Peripheral blood mononuclear cell (primary cell): Measurements from ENCODE around the gene ATP6V0A4.

DNA sequence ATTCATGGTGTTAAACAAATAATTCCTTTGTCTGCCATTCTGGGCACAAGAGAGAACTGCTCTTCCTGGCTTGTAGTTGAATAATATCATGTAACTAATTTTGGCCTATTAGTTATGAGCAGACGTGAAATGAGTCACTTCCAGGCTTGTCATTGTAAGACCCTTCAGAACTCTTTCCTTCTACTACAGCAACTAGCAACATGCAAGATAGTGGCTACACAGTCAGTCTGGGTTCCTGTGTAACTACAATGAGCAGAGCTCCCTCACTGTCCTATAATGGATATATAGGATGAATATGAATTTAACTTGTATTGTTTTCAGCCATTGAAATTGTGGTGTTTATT lies 2.8 kb upstream of the MTPN start:
- PRO-cap, 8 experiments = peak in 1 of 8 experiments; most common plus-strand start position 225 of the sequence (in 1)

DNA sequence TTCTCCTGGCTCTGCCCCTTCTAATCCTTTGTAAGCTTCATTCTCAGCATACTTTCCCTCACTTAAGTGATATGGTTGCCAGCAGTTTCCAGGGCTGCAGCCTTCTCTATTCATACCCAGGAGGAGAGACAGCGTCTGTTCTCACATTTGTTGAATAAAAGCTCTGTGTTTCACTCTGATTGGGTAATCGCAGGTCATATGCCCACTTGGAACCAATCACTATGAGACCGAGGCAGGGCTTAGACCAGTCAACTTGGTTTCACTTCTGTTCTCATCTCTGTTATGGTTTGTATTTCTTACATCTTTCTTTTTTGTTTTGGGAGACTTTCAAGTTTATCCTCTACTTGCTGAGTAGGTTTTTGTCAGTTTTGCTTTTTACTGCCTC lies 109.6 kb upstream of the MTPN start:
- PRO-cap, 8 experiments = peak in 6 of 8 experiments; most common minus-strand start position 130 of the sequence (in 6)

DNA sequence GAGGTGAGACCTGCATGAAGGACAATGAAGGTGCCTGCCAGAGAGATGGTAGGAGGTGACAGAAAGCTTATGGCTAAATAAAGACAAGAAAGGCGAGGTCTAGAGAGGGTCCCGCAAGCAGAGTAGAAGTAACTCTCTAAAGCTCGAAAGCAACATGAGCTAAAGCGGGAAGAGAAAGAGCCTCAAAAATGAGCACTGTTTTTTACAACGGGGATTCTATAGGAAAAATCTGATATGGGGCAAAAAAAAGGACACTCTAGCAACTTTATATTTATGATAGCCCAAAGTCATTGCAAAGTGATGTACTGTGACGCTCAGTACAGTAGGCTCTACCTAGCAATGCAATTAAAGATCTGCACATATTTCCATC lies 91.9 kb upstream of the PTN start:
- PRO-cap, 8 experiments = no peak in any of the 8 experiments

DNA sequence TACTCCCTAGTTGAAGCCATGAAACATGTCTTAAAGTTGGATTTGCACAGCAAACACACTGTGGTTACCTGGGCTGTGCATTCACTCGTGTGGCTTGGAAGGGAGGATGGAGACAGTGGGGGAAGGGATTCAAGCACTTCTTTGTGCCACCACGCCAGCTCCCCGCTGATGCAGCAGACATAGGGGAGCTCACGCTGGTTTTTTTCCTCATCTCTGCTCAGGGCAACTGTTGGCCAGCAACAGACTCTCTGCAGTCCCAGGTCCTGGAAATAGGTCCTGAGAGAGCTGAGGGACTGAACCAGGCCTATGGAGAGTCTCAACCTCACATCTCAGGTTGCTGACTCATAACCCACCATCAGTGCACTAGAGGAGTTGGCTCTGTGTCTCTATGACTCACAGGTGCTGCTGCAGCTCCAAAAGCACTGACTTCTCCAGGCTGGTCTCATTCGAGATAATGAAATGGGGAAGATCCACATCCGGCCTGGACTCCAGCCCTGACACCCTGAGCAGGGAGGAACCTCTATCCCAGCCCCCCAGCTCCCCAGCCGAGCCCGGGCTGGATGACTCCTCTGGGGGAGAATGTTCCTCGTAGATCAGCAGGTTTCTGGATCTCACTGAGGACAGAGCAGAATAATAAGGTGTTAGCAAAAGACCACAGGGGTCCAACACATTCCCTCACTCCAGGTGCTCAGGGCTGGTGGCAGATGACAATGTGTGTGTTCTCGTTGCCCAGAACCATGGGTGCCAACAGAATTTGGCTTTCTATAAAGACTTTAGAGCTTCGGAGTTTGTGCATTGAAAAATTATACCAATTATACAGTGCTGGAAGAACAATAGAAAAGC lies 35.5 kb upstream of the DGKI start:
- PRO-cap, 8 experiments = no peak in any of the 8 experiments

DNA sequence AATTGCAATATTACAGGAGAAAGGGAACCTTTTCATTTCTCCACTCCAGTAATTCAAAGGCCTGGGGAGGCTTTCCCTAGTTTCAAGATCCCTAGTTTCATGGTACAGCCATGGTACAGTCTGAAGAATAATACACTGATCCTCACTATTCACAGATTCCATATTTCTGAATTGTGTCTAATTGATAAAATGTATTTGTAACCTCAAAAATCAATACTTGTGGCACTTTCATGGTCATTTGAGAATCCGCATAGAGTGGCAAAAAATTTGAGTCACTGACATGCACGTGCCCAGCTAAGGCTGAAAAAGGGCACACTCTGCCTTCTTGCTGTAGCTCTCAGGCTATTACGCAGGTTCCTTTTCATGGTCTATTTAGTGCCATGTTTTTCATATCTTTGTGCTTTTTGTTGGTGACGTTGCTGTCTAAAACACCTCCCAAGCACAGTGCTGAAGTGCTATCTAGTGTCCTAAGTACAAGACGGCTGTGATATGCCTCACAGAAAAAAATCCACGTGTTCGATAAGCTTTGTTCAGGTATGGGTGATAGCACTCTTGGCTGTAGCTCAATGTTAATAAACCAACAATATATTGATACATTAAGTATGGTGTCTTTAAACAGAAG lies 51.0 kb downstream of the CREB3L2 start:
- PRO-cap, 8 experiments = no peak in any of the 8 experiments

DNA sequence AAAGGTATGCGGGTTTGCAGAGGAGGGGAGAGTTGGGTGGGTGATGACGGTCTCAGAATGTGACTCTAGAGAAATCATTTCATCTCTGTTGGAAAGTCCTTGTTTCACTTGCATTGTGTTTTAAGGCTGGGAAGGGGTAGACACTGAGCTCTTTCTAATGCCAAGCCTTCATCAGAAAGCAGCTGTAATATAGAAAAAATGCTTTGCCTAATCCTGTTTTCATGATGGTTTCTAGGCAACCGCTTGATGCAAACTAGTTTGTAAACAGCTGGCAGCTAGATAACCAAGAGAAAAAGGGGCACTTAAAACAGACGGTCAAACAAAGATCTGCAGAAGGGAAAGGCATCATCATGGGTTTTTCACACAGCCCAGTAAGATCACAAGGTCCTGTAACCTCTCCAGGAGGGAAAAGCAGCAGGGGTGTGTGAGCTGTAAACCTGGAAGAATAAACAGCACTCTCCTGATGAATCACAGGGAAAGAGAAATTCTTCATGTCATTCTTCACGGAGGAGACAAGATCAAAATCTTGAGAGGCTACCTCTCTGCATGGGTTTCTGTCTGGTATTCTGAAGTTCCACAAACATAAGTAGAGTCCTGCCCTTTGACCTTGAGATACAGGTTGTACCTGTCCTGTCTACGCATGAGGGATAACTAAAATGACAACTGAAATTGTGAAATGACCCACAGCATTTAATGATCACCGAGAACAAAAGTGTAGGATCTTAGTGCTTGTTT lies 48.2 kb downstream of the CREB3L2 start:
- PRO-cap, 8 experiments = no peak in any of the 8 experiments

DNA sequence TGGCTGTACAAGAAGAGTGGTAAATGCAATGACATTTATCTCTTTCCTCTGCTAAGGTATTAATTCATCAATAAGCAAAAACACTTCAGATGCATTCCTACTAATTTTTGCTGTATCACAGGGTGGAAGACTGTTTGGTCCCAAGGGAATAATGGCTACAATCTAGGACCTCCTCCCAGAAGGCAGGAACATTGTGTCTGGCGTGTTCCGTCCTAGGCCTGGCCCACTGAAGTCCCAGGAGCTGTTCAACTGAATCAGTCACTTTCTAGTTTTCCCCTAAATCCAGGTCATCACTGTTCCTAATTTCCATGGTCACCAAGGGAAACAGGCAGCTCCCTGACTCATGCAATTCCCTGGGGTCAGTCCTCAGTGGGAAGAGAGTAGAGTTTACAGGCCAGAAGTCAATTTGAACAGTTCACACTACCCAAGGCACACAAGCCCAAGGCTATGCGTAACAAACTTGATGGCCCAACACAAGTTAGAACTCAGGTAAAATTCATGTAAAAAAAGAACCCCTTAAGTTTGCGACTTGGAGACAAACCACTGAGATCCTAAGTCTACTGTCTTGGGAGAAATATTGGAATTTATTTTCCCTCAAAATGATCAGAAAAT lies 44.0 kb downstream of the CREB3L2 start:
- PRO-cap, 8 experiments = no peak in any of the 8 experiments

DNA sequence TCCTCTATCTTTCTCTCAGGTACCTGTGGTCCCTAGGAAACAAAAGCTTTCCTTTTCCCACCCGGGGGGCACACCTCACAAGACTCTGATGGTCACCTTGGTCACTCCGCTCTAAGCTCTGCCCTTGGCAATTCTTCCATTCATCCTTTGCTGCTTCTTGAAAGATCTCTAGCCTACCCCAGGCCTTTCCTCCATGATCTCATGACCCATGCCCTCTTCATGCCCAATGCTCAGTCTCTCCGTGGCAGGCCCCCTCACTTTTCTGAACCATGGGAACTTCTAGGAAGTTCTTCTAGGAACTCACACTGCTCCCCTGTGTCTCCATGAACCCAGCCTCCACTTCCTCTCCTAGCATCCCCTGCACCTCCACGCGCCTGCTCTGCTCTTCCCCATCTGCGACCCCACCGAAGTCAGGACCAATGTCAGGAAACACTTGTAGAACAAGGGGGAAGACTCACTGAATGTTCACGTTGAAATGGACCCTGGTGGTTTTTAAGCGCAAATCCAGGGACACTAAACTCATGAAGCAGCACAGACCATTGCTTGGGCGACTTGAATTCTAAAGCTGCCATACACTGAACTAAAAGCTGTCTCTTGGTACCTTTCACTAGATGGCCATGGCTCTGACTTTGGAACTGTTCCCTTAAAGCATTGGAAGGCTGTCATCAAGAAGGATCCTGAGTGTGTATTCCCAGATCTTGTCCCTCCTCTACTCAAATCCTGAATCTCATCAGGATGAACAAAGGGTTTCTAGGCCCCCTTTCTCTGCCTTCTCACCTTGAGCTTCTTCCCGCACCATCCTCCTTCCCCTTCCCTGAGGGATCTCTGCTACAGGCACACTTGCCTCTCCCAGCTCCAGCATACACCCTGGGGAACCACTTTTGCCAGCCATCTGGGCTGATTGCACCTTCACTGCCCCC lies 40.0 kb downstream of the CREB3L2 start:
- PRO-cap, 8 experiments = no peak in any of the 8 experiments

DNA sequence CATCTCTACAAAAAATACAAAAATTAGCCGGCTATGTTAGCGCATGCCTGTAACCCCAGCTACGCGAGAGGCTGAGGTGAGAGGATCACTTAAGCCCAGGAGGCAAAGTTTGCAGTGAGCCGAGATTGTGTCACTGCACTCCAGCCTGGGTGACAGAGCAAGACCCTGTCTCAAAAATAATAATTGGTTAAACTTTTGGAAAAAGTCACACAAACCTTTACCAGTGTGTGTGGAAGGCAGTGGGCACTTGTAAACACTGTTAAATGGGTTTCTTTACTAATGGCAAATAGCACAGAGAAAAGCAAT lies 117.8 kb downstream of the SVOPL start:
- PRO-cap, 8 experiments = no peak in any of the 8 experiments

GRCh38 chr7:138665833-138666366 lies 35.3 kb downstream of the SVOPL start:
- PRO-cap, 8 experiments = no peak in any of the 8 experiments

- PRO-cap, 8 experiments = no peak in any of the 8 experiments
Measured at GRCh38 chr7:138755670-138756263, 42.0 kb upstream of the TMEM213 start.

DNA sequence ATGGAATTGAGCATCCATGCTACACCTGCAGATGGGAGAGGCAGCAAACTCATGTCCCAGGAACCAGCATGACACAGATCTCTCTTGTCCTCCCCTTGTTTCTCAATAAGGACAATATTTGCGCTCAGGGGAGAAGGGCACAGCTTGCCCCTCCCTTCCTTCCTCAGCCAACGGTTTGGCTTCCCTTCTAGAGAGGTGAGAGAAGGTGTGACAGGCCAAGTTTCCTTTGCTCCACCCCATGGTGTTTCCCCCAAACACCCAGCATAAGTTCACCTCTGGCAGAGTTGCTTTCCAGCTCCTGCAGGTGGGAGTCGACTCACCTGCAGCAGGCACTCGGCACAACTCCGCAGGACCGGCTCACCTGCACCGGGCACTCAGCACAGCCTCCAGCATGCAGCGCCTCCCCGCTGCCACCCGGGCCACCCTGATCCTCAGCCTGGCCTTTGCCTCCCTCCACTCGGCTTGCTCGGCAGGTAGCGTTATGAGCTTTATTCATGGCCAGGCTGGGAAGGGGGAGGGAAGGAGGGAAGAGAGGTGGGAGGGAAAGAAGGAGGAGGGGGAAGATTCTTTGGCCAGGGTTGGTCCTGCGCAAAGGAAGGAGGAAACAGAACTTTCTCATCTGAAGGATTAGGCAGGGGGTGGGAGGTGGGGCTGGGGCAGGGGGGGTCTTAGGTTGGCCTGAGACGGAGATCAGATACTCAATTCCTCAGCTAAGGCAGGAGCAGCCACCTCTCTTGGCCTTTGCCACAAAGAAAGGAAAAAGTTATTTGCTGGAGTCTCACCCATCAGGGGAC lies at the start of gene ATP6V0A4:
ATP6V0A4 (minus strand) TSS at position 483 of the 794 bp plus-strand sequence.
- PRO-cap, 8 experiments = no peak in any of the 8 experiments

DNA sequence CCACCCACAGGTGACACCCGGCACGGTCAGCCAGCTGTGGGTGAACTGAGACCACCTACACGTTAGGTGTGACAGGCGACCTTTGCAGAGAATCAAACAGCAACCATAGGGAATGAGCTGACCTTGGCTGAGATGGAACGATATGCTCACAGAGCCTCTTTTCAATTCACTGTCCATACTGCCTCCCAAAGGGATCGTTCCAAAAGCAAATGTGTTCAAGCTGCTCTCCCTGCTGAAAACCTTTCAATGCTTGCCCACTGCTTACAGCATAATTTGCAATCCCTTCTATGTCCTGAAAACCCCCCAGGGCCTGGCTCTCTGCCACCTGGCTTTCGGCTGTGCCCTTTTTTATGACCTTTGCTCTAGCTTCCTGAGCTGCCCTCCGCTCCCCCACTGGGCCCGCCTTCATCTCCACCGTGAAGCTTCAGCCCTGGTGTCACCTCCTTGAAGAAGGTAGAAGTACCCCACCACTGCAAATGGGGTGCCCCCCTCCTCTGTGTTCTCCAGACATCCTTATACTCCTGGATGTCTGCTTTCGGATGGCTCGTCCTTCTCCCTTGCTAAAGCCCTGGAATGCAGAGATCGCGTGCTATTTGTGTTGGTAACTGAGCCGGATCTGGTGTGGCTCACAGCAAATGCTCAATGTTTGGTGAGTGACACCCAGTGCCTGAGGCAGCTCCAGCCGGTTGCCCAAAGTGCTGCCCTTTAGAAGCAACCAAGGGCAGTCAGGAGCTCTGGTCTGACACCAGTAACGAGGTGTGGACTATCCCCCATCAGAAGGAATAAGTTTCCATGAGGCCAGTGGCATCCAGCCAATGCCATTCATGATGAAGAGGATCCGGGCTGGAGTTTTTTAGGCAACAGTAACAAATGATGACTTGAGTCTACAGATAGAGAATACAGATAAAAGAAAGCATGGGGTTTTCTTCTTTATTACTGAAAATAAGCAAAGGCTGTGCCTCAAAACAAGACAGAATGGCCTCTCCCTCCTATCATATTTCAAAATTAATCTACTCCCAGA lies 90.3 kb downstream of the KIAA1549 start:
- PRO-cap, 8 experiments = no peak in any of the 8 experiments

DNA sequence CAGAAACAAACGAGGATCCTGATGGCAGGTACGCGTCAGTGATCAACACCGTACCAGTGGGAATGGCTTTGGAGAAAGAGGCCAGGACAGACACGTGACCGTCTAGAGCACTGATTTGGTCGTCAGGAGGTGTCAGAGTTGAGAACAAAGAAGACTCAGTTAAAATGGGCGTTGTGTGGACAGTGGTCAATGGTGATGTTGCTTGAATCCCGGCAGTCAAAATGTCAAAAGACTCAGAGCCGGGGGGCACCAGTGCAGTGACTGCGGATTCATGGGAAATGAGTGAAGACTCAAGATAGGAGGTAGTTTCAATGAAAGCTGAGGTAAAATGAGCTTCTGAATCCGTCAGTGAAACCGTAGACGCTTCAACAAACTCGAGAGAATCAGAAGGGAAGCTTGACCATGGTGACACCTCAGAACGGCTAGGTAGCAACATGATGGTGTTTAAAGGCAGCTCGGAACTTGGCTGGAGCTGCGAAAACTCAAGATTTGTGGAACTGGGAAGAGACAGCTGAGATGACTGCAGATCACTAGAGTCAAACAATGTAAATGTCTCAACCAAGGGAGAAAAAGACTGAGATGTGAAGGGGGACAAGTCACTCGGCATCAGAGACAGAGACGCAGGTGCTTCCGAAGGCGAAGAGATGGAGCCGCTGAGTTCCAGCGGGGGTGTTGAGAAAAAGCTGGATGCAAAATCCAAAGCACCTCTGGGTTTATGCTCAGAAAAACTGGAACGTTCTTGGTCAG lies 63.9 kb downstream of the KIAA1549 start:
- PRO-cap, 8 experiments = no peak in any of the 8 experiments

- PRO-cap, 8 experiments = peak in 1 of 8 experiments; most common plus-strand start chr7:139075130 (in 1); most common minus-strand start chr7:139075146 (in 1)
Measured at GRCh38 chr7:139074655-139075454, 34.7 kb downstream of the ZC3HAV1 start.

DNA sequence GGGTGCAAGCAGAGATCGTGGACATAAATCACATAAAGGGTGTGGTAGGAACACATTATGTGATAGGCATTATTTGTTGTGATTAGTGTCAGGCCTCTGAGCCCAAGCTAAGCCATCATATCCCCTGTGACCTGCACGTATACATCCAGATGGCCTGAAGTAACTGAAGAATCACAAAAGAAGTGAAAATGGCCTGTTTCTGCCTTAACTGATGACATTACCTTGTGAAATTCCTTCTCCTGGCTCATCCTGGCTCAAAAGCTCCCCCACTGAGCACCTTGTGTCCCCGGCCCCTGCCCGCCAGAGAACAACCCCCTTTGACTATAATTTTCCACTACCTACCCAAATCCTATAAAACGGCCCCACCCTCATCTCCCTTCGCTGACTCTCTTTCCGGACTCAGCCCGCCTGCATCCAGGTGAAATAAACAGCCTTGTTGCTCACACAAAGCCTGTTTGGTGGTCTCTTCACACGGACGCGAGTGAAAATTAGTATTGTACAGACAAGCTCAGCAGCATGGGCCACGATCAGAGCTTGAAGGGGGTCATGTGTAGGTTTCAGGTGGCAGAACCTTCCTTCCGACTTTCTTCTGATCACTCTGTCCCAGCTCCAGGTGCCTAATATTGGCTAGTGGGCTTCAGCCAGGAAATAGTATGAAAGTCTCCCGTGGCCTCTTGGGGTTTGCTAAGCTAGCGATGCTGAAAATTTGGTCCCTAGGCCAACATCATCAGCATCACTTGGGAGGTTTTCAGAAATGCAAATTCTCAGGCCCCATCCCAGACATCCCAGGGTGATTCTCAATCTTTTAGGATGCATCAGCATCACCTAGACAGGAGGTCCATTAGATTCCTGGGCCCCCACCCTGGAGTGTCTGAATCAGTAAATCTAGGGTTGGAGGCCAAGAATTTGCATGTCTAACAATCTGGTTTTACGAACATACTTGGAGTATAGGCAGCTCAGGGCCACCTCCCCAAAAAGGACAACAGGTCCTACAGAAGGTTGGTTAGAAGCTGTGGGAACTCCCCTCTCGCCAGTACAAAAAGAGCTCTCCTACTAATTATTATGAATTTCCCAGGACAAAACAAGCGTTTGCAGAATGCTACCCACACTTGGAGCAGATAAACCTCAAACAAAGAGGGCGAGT lies 15.8 kb downstream of the ZC3HAV1 start:
- PRO-cap, 8 experiments = peak in 3 of 8 experiments; most common plus-strand start position 1,003 of the sequence (in 1); most common minus-strand start position 789 of the sequence (in 3)

DNA sequence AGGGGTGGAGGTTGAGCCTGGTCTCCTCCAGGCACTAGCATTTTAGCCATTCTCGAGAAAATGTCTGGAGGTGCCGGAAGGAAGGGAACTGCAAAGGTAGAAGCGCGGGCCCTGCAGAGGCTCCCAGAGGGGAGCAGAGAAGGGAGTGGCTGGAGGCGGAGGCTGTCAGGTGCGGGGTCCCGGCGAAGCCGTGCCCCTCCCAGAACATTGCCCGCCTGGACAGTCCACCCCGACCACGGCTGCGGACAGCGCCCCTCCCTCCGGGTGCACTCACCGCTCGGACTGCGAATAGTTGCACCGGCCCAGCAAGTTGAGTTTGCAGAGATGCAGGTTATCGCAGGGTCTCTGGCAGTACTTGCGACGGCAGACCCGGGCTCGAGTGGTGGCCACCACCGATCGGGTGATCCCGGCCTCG lies 763 bp downstream of the ZC3HAV1 start:
- PRO-cap, 8 experiments = peak in 1 of 8 experiments; most common plus-strand start position 116 of the sequence (in 1)

- PRO-cap, 8 experiments = peak in 1 of 8 experiments; most common minus-strand start chr7:139131590 (in 1)
Measured at GRCh38 chr7:139131348-139131895, 2.2 kb upstream of the TTC26 start.

GRCh38 chr7:139361621-139362145 lies 2.0 kb downstream of the LUC7L2 start:
- PRO-cap, 8 experiments = no peak in any of the 8 experiments

GRCh38 chr7:139365216-139366150 lies 5.8 kb downstream of the LUC7L2 start:
- PRO-cap, 8 experiments = peak in 1 of 8 experiments; most common plus-strand start chr7:139365533 (in 1)